GM06990 (cell line): ENCODE data around the gene EFCAB9.

DNA sequence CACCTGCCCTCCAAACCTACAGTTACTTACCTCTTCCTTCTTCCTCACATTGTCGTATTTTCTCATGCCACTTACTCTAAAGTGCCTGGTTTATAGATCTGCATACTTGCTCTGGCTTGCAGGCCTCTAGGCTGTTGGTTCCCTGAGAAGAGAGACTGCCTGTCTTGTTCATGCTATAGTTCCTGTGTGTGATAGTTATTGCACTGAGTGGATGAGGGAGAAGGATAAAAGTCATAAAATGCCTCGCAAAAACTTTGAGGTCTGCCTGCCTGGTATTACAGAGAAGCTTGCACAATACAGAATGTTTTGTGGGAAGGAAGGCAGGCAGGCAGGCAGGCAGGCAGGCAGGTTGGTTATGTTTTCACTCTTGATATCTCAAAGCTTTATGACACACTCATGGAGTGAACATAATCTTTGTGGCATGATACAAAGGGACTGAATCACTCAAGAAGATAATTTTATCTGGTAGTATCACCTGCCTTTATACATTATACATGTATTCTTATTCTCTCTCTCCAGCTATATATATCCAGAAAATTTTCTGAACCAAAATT is 287.1 kb downstream of the SLIT3 start:
- RRBS: no CpG with 5 or more reads among the region's 2 CpGs

- RRBS: no CpG with 5 or more reads among the region's 7 CpGs
These were observed 246.3 kb downstream of the SLIT3 start for GRCh38 chr5:169054562-169055167.

DNA sequence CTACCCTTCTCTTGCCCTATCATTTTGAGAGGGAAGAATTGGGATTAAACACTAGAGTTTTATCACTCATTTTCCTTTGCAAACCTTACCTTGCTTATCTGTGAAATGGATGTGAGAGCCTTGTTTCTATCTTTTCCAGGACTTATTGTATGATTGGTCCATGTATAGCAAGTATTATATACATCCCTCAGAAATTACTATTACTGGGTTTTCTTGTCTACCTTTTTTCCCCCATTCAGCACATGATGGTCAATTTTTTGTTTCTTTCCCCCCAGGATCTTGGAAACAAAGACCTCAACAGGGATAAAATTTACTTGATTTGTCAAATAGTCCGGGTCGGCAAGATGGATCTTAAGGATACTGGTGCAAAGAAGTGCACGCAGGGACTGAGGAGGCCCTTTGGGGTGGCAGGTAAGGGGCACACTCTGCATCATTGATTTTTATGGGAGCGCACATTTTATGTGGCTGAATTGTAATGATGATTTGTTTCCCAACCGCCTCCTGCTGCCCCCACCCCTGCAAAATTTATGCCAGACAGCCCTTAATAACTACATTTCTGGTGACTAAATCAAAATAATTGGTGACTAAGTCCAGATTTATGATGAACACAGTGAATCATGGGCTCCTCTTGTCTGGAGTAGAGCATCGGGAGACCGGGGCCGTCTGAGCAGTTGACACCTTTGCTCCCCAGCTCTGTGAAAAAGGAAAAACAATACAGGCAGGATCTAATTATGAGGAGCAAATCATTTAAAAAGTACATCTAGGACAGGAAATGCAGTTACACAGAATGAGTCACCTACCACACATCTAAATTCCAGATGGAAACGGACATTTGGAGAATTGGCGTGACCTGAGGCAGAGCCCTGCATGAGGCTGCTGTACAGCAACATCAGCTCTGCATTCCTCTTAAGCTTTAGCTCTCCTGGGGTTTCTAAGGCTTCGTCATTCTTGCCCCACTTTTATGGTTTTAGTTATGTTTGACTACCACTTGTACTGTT is 58.8 kb downstream of the DOCK2 start:
- RRBS: no CpG with 5 or more reads among the region's 11 CpGs

- RRBS: no CpG with 5 or more reads among the region's 5 CpGs
These were observed 90.5 kb downstream of the DOCK2 start for GRCh38 chr5:169727475-169728152.

DNA sequence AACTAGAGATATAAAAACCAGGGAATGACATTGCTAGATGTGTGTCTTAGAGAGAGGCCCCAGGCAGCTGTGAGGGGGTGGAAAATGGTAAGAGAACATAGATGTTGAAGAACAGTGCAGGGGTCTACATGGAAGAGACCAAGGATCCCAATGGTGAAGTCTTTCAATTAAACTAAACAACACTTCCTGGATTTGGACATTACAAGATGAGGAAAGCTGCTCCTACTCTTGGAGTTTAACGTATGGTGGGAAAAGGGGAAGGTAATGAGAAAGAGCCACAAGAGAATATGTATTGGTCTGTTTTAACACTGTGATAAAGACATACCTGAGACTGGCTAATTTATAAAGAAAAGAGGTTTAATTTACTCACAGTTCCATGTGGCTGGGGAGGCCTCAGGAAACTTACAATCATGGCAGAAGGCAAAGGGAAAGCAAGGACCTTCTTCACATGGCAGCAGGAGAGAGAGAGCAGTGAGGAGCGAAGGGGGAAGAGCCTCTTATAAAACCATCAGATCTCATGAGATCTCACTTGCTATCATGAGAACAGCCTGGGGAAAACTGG is 124.7 kb downstream of the INSYN2B start:
- RRBS: no CpG with 5 or more reads among the region's 2 CpGs

DNA sequence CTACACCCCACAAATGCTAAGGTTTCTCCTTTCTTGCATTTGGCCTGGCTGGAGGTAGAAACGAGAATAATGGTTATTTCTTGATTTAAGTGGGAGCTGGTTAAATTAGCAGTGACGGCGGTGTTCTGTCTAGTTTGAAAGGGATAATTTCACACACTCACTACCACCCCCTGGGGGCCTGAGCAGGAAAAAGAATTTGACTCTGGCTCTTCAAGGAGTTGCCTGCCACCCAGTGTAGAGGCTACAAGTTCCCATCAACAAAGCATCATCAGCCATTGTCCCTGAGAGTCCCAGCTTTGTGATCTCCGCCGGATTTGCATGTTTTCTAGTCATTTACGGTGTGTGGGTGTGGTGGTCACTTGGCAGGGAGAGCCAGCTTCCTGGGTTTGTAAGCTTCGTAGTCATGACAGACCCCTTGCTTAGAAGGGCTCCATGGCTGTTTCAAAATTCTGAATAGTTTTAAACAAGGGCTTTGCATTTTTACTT is 379 bp upstream of the INSYN2B start:
- RRBS: no CpG with 5 or more reads among the region's 7 CpGs

DNA sequence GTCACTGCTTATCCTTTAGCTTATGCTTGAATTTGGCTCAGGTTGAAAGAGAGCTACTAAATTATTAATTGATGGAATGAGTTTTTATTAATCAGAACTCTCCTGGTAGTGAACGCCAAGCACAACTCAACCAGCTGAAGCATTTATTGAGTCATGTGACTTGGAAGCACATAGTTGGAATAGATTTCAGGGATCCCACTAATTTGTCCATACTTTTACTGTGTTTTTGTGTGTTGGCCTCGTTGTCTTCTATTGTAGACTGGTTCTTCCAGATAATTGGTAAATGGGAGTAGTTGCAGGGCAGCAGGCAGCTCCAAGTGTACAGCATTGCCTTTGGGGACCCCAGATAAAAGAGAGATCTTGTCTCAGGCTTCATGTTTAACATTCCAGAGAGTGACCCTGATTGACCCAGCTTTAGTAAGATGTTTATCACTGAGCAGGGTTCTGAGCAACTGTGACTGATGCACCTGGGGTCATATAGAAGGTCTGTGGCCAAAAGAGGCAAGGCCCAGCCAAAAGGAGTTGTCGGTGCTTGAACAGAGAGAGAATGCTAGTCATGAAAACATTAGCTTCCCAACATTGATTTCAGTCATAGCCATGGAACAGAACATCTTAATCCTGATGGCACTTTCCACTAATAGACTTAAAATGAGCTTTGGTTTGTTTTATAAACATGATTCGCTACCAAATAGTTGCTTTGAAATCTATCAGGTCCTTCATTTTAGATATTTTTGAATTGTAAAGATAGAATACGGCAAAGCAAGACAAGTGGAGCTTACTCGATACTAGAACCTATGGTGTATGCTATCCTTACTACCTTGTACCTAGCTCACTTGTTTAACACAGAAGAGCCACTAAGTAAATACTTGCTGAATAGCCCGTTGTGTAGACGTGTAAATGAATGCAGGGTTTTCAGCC is 13.8 kb downstream of the C5orf58 start:
- RRBS: no CpG with 5 or more reads among the region's 8 CpGs

DNA sequence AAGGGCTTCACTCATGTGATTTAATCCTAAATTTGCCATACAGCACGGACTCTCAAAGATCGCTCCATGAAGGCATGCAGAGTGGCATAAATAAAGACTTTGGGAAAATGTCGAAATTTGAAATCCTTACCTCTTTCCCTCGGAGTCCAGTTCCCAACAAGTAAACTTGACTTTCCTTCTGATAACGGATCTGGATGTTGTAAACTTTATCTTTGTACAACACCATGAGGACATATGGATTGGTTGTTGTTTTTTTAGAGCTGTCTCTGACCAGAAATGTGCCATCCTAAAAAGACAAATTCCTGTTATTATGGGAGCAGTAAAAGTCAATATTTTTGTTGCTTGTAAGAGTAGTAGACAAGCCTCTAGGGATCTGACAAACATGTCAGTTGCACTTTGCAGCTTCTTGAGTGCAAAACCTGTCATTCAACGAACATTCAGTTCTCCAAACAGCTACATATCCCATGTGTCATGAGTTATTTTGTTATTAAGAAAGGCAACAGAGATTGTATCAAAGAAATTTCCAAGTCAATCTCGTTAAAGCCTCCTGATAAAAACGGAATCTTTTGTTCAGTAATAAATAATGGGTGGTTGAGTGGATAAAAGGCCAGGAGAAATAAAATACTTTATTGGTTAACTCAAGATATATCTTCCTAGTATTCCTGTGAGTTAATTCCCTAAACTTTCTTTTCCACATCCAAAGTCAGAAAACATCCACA is 18.0 kb downstream of the C5orf58 start:
- RRBS: no CpG with 5 or more reads among the region's 8 CpGs

- RRBS: no CpG with 5 or more reads among the region's 4 CpGs
These were observed 31.9 kb downstream of the LCP2 start for GRCh38 chr5:170265589-170266156.

- RRBS: 49% methylated on average over 3 of the region's 13 CpGs
These were observed 29.2 kb downstream of the LCP2 start for GRCh38 chr5:170268284-170268798.

- RRBS: no CpG with 5 or more reads among the region's 5 CpGs
These were observed 6.0 kb downstream of the LCP2 start for GRCh38 chr5:170291320-170292144.

- RRBS: no CpG with 5 or more reads among the region's 5 CpGs
These were observed 17.7 kb upstream of the LCP2 start for GRCh38 chr5:170315206-170315673.

- RRBS: no CpG with 5 or more reads among the region's 5 CpGs
These were observed 27.5 kb downstream of the KCNMB1 start for GRCh38 chr5:170361635-170362196.

DNA sequence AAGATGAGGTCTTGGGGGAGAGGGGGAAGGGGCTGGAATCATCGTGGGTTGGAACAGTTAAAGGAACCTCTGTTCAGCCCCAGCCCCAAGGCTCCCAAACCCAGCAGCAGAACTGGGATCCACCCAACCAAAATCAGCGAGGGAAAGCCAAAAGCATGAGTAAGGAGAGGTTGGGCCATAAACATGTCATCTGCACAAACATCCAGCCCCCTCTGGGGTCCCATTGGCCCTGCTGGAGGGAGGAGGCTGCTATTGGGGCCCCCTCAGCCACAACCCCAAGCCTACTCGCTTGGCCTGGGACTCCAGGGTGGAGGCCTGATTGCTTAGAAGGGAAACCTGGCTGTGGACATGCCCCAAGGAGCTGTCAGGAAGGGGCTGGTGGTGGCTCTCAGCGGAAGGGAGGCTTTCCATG is 154.9 kb downstream of the FGF18 start:
- RRBS: no CpG with 5 or more reads among the region's 4 CpGs

GRCh38 chr5:172099798-172100040 is 88.3 kb downstream of the STK10 start:
- RRBS: no CpG with 5 or more reads among the region's 3 CpGs

GRCh38 chr5:172106582-172107433 is 81.2 kb downstream of the STK10 start:
- RRBS: 0% methylated on average over 1 of the region's 38 CpGs

DNA sequence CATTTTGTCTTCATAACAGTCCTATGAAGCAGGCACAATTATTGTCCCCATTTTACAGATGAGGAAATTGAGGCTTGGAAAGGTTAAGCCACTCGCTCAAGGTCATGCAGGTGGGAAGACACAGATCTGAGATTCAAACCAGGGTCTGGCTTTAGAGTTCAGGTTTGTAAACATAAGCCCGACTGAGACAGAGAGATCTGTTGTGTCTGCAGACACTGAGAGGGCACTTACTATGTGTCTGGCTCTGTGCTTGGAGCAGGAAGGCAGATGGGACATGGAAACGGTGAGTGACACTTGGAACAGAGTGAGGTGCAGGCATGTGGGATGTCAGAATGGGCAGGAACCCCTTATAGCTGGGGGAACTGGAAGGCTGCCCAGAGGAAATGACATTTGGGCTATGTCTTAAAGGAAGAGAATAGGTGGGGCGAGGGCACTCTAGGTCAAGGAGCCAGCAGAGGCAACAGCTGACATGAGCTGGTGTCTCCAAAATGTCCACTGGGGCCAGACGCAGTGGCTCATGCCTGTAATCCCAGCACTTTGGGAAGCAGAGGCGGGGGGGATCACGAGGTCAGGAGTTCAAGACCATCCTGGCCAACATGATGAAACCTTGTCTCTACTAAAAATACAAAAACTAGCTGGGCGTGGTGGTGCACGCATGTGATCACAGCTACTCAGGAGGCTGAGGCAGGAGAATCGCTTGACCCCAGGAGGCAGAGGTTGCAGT is 69.8 kb downstream of the STK10 start:
- RRBS: no CpG with 5 or more reads among the region's 10 CpGs

DNA sequence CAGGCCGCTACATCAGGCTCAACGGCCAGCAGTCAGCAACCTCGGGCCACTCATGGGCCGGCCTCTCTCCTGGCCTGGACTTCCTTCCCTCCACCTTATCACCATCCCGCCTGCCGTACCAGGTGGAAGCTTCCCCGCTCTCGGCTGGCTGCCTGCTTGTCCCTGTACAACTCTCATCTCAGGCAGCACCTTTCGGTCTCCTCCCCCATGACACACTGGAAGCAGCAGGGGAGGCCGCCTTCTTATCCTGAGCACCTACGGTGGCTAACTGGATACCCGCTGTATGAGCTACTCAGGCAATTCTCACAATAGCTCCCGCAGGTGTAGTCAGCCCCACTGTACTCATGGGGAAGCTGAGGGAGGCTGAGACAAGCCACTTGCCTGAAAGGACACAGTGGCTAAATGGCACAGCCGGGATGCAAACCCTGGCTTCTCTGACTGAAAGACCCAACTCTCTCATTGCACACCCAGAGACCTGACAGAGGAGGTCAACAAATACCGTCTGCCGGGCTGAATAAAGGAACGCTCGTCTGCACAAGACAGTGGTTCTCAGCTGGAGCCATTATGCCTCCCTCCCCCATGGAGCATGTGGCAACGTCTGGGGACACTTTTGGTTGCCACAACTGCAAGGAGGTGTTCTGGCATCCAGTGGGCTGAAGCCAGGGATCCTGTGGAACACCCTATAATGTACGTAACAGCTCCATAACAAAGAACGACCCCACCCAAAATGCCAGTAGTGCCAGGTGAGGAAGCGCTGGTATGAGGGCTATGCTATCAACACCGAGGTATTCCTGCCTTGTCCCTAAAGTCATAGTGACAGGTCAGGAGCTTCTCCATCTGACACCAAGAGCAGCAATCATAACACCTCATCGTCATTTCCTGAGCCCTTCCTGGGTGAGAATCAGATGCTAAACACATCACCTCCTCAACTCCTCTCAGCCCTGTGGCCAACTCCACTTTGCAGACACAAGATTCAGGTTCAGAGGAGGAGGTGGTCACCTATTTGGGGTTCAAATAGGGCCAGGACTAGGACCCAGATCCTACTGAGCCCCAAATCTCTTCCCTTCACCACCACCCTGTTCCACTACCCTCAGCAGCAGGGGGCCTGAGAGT is 9.4 kb downstream of the STK10 start:
- RRBS: 16% methylated on average over 3 of the region's 24 CpGs

GRCh38 chr5:172194007-172194360 is at the start of gene EFCAB9:
EFCAB9 (plus strand) TSS chr5:172194172.
- RRBS: no CpG with 5 or more reads among the region's 6 CpGs

- RRBS: no CpG with 5 or more reads among the region's 10 CpGs
These were observed 28.3 kb downstream of the SH3PXD2B start for GRCh38 chr5:172425789-172426586.